Metastatic Liver Carcinoma in the Lung (tissue), 2 donors: ENCODE results near the gene POU3F3.

DNA sequence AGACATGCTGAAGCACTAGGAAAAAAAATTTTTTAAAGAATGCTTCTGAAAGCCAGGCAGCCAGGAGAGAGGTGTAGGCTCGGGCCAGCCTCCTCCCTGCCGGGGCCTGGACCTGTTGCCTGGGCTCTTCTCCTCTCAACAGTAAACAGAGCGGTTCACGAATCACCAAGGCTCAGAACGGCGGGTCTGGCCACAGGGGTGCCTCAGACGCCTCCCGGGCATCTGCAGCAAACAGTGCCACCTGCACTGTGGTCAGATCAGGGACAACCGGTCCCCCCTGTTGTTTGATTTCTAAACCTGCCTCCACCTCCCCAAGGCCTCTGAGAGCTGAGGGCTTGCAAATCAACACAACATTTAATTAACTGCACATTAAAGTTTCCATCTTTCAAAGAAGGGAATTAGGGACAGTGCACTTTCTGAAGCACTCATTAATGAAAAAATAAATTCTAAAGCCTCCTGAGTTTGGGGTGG, 95.5 kb upstream of the POU3F3 start:
- PRO-cap, 2 experiments: no peak in any of the 2 experiments

GRCh38 chr2:104853989-104854560, at the start of gene POU3F3:
POU3F3 (plus strand) TSS chr2:104854115.
- PRO-cap, 2 experiments: no peak in any of the 2 experiments

- PRO-cap, 2 experiments: no peak in any of the 2 experiments
These were observed 2.7 kb downstream of the POU3F3 start for GRCh38 chr2:104856264-104857302.

DNA sequence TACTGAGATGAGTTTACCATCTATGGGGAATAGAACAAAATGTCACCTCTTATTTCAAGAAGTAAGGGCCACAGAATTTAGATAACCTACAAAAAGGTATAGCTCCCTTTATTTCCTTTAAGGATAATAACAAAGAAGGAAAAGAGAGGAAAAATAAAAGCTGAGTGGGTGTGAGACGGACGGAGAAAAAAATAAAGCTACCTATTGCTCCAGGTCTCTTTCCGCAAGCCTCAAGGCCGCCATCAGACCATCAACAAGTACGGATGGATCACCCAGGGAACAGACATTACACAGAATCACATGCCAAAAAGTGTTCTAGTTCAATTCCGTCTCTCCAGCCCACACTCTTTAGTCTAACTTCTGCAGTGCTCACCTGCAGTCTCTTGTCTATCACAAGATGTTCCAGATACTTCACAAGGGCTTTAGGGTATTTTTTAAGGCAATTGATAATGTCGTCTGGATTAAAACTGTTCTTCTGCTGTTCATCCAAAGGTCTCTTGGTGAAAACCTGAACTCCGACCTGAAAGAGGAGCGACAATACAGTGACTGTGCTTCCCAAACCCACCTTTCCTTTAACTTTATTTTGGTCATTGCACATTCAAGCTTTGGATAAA, 31.7 kb downstream of the GPR45 start:
- PRO-cap, 2 experiments: no peak in any of the 2 experiments

- PRO-cap, 2 experiments: no peak in any of the 2 experiments
These were observed 5.6 kb downstream of the FHL2 start for GRCh38 chr2:105393243-105393710.

- PRO-cap, 2 experiments: no peak in any of the 2 experiments
These were observed 3.8 kb downstream of the FHL2 start for GRCh38 chr2:105394738-105395713.

GRCh38 chr2:105398218-105398694, 595 bp downstream of the FHL2 start:
- PRO-cap, 2 experiments: no peak in any of the 2 experiments

- PRO-cap, 2 experiments: no peak in any of the 2 experiments
These were observed 11.0 kb upstream of the FHL2 start for GRCh38 chr2:105409620-105410409.

DNA sequence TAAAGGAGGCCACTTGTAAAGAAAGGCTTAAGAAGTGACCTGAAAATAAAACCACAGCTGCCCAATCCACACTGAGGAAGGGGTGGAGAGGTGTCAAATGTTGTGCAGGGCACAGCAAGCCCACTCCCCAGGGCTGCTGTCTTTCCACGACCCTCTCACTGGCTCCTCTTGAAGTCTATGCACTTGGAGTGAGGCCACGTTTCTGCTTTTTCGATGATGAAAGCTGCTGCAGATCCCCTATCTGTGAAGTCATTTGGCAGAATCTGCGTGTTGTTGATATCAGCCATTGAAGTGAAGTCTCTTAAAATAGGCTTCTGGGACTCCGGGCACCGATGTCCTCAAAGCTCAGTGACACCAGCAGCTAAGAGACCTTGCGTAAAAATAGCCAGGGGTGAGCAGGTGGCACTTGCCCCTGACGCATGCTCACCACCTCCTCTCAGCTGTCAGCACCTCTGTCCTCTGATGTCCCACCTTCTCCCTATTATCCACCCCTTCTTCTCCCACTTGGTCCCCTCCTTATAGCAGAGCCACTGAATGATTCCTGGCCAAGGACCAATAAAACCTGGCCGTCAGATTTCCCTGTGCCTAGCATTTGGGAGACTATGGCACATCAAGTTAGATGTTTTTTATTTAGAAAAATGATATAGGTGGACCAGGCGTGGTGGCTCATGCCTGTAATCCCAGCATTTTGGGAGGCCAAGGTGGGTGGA, 89.5 kb upstream of the FHL2 start:
- PRO-cap, 2 experiments: no peak in any of the 2 experiments

DNA sequence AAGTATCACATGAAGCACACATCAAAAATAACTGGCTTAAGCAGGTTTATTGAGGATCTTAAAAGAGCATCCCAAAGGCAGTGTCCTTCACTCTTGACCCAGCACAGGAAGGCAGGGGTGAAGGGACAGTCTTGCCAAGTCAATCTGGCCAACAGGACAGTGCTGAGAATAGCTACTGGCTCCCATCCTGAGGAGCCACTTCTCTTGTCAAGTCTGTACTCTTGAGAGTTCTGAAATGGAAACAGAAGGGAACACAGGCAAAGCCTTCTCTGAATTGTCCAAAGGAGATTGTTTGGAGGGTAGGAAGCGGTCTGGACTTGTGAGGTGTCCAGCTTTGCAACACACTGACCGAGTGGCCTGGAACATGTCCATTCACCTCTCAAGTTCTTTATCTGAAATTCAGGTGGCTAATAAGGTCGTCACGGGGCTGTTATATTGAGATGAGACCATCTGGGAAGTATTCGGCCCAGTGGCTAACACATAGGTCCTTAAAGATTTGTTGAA, 99.5 kb upstream of the FHL2 start:
- PRO-cap, 2 experiments: no peak in any of the 2 experiments

DNA sequence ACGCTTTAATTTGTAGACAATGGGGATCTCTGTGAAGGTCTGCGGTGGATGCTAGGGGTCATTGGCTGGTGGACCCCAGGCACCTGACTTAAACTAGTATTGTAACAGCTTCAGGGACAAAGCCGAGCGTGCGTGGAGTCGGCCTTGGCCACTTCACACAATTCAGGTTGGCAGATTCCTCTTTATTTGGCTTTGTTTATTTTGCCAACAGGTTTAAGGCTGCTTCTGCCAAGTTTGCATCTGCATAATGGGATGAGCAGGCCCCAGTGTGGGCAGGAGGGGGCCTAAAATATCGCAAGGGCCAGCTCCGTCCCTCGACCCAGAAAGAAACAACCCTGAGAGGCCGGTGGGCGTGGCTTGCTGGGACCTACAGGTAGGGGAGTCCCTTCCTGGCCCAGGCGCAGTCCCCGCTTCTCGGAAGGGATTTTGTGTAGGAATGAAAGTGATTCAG, 1.3 kb downstream of the NCK2 start:
- PRO-cap, 2 experiments: peak in 1 of 2 experiments; most common minus-strand start position 330 of the sequence (in 1)

DNA sequence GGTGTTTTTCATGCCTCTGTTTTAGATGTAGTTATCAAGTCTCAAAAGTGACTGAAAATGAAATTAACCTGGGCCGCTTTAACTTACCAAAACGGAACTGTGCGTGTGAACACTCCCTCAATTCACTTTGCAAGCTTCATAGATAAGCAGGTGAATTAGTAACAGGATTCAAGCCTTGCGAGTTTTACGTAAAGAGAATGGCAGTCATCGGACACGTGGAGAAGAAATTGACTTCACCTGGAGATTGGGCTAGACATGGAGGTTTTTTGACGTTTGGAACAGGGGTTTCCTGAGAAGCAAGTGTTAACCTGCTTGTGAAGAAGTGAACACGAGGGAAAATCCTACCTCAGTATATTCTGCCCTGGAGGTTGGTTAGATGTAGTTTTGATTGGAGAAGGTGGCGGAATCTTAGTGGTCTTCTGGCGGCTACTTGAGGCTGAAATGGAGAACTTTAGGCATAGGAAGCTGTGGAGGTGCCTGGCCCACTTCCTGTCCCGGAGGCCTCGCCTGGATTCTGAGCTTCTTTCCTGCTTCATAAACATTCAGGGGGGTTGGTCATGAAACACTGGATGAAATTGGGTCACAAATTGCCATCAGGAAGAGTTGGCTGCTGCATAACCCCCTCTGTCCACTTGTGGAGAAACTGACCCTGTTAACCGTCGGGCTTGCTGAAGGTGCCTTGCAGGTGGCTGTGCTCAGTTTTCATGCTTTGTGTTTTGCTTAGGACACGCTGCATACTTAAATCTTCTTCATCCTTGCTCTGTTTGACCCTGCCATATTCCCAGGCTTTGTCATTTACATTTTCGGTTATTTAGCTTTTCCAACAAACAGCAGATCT, 1.9 kb downstream of the NCK2 start:
- PRO-cap, 2 experiments: no peak in any of the 2 experiments

GRCh38 chr2:105757266-105757968, 12.7 kb downstream of the NCK2 start:
- PRO-cap, 2 experiments: no peak in any of the 2 experiments

GRCh38 chr2:105789789-105790747, 45.4 kb downstream of the NCK2 start:
- PRO-cap, 2 experiments: no peak in any of the 2 experiments

GRCh38 chr2:105937413-105937700, 128.1 kb upstream of the ECRG4 start:
- PRO-cap, 2 experiments: no peak in any of the 2 experiments

- PRO-cap, 2 experiments: no peak in any of the 2 experiments
These were observed 29.1 kb downstream of the ECRG4 start for GRCh38 chr2:106094516-106095020.

GRCh38 chr2:106095582-106096171, 30.2 kb downstream of the ECRG4 start:
- PRO-cap, 2 experiments: no peak in any of the 2 experiments

GRCh38 chr2:106137923-106138498, 56.1 kb downstream of the UXS1 start:
- PRO-cap, 2 experiments: no peak in any of the 2 experiments

- PRO-cap, 2 experiments: no peak in any of the 2 experiments
These were observed 125.0 kb downstream of the RGPD3 start for GRCh38 chr2:106343198-106343598.

- PRO-cap, 2 experiments: no peak in any of the 2 experiments
These were observed 88.8 kb downstream of the CD8B2 start for GRCh38 chr2:106575833-106576496.